Neuron (in vitro differentiated cells): ENCODE results near the genes AK9, METTL24 and SLC16A10.

DNA sequence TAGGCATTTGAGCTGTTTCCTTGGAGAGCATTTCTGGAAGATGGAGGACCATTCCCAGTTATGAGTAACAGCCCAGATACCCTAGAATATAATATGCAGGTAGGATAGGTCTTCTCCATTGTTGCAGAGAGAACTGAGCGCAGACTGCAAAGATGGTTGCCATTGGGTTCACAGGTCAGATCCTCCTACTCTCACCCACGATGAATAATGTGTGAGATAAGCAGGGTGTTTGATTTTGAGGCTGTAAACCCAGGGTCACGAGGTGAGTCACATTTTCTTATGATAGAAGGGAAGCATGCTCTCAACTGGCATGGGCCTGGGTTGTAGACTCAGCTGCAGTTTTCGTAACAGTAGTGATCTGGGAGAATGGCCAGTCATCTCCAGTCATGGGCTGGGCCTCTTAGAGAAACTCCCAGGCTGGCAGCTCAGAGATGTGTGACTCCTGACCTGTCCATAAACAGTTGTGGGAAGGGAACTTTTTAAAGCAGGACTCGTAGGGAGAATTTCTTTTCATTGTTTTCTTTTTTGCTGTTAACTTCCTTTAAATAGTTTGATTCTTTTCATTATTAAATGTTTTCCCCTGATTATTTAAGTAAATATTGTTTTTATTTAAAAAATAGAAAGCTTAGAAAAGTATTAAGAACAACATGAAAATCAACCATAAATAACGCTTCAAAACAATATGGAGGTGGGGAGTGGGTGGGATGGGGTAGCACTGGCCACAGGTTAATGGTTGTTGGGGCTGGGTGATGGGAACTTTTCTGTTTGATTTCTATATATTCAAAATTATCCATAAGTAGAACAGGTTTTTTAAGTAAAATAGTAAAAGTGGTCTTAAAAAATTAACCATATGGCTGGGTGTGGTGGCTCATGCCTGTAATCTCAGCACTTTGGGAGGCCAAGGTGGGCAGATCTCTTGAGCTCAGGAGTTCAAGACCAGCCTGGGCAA, 74.0 kb downstream of the CD164 start:
- PRO-cap = no peak

GRCh38 chr6:109318069-109318986, 63.9 kb downstream of the CD164 start:
- PRO-cap = no peak

GRCh38 chr6:109361907-109362529, 20.2 kb downstream of the CD164 start:
- PRO-cap = no peak

GRCh38 chr6:109441215-109441671, 719 bp downstream of the SMPD2 start:
- PRO-cap = no peak

DNA sequence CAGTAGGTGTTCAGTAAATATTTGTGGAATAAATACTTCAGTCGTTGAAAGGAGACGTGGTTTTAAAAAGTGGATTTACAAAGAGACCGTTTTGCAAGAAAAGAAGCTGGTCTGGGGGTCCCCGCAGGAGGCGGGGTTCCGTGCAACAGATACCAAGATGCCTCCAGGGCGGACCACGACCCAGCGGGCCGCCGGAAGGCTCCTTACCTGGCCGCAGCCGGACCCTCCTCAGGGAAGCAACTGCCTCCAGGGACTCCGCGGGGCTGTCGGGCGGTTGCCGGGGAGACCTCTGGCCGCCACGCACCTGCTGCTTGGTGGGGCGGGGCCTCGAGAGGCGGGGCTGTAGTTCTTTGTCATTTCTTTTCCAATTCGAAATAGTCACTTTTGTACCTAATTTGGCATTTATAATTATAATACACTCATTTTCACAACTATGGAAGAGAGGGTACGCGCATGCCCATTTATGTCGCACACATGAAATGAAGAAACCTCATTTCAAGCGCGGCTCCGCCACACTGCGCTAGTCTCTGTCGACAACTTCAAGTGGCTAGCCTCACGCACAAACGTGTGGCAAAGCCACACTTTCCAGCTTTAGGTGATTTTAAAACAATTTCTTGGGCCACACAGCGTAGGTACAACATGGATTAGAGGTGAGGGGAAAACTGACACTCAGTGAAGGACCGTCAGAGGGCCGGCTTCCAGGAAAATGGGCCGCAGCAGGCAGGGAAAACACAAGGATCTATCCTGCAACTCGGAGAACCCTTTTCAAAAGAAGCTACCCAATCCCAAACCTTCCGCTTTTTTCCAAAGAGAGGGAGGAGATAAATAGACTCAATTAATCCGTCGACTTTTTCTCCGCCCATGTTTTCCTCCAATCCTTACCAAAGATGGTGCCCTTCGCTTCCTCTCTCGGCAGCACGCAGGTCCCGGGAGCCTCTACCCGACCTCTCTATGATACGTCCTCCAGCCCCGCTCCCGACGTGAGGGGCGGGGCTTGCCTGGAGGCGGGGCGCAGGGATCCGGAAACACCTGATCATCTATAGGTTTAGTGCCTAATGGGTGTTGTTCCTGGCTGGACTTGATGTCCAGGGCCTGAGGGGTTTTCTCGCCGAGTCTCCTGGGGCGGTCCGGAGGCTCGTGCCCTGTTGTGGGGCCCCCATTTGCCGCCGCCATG, at the start of gene AK9:
TSS of gene AK9 (minus strand) at position 938 of the 1,174 bp plus-strand sequence.
- PRO-cap = bidirectional peak, plus-strand start at position 332 of the sequence, minus-strand start at position 242 of the sequence; bidirectional peak, plus-strand start at position 668 of the sequence, minus-strand start at position 545 of the sequence; bidirectional peak, plus-strand start at position 1,051 of the sequence, minus-strand start at position 889 of the sequence

DNA sequence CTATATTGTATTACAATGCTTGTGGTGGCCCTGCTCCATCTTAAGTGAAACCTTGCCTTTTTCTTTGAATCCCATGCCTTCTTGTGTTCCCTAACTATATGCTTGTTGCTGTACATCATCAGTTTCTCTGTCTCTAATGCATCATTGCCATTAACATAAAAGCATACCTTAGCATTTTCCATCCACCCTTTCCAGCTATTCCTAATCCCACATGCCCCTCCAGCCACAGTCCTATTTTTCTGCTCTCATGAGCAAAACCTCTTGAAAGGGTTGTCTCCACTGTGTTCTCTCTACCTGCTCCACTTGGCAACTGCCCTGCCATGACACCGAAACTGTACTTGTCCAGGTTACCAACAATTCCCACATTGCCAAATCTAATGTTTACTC, 80.6 kb downstream of the FIG4 start:
- PRO-cap = no peak

DNA sequence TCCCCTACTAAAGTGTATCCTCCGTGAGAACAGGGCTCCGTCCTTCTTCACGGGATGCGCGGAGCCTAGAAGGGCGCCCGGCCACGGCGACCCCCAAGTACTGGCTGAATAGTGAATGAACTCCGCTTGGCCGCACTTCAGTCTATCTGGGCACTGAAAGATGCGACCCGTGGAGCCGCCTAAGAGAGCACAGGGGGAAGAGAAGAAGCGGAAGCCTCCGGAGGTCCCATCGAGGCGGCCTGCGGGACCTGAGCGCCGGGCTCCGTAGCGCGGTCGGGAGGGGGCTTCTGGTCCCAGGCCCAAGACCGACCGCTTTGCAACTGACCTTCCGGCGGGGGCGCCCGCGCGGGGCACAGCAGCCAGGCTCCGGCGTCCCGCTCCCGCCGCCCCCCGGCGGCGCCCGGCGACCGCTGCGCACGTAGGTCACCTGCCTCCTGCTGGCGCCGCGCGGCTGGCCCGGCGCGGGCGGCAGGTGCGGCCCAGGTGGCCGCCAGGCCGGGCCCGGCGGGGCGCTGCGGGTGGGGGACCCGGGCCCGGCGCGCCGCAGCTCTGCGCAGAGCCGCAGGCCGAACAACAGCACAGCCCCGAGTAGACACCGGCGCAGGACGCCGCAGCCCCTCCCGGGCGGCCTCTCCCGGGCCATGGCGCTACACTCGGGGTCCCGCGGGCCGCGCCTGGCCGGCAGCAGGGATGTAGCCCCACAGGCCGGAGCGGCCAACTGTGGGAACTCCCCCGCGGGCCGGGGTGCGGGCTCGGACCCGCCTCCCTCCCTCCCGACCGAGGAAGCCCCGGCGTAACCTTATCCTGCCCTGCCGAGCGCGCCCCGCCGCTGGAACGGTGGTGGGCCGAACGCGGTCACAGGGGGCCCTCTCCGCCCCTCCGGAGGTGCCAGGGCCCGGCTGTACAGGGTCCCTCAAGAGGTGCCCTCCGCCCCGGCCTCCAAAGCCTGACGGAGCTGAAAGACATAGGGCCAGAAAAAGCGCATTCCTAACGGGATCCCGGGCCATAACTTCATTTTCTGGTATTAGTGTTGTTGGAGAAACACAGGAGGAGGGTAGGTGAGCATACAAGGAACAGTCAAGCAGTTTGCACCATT, at the start of gene METTL24:
TSS of gene METTL24 (minus strand) at position 720 of the 1,096 bp plus-strand sequence.
- PRO-cap = bidirectional peak, plus-strand start at position 182 of the sequence, minus-strand start at position 229 of the sequence; bidirectional peak, plus-strand start at position 582 of the sequence, minus-strand start at position 322 of the sequence; bidirectional peak, plus-strand start at position 858 of the sequence, minus-strand start at position 720 of the sequence

GRCh38 chr6:110491678-110492465, 15.5 kb upstream of the SLC22A16 start:
- PRO-cap = no peak

- PRO-cap = no peak
These were observed 152.7 kb upstream of the SLC22A16 start for GRCh38 chr6:110628978-110629565.

DNA sequence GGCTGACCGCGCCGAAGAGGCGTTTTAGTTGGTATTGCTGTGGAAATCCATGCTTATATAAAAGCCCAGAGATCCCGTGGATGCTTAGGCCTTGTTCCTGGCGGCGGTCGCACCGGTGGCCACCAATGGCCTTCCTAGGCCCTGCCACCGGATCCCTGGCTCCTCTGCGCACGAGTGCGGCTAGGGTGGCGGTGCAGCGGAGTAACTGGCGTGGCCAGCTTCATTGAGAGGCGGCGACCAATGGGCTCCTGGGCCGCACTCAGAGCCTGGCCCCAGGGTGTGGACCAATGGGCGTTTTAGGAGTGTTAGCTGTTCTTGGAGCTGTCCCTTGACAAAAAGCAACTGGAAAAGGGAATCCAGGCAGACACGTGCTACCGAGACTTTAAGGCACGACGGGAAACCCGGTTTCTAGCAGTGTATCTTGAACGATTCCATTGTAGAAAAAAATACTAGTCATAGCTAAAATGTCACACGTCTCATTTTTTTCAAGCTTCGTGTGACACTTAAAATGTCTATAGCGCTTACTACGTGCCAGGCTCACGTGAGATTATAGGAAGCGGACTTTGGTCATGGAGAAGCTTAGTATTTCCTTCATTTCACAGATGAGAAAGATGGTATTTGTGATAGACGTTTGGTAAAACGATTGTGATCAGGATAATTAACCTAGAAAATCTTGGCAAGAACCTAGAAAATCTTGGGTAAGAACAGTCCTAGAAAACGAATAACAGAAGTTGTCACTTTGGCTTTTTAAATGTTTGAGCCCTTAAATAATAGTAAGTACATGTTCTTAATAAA, 1.8 kb downstream of the AMD1 start:
- PRO-cap = bidirectional peak, plus-strand start at position 261 of the sequence, minus-strand start at position 176 of the sequence

GRCh38 chr6:110944420-110945167, 13.9 kb upstream of the GTF3C6 start:
- PRO-cap = no peak

- PRO-cap = no peak
These were observed 11.2 kb upstream of the SLC16A10 start for GRCh38 chr6:111075993-111076518.

- PRO-cap = bidirectional peak, plus-strand start at chr6:111087503, minus-strand start at chr6:111087338
These were observed at the start of gene SLC16A10 for GRCh38 chr6:111086924-111087929. SLC16A10 (plus strand) TSS chr6:111087503.

GRCh38 chr6:111373829-111374368, 109.1 kb downstream of the REV3L start:
- PRO-cap = no peak

- PRO-cap = no peak
These were observed 95.3 kb downstream of the REV3L start for GRCh38 chr6:111387442-111388381.

DNA sequence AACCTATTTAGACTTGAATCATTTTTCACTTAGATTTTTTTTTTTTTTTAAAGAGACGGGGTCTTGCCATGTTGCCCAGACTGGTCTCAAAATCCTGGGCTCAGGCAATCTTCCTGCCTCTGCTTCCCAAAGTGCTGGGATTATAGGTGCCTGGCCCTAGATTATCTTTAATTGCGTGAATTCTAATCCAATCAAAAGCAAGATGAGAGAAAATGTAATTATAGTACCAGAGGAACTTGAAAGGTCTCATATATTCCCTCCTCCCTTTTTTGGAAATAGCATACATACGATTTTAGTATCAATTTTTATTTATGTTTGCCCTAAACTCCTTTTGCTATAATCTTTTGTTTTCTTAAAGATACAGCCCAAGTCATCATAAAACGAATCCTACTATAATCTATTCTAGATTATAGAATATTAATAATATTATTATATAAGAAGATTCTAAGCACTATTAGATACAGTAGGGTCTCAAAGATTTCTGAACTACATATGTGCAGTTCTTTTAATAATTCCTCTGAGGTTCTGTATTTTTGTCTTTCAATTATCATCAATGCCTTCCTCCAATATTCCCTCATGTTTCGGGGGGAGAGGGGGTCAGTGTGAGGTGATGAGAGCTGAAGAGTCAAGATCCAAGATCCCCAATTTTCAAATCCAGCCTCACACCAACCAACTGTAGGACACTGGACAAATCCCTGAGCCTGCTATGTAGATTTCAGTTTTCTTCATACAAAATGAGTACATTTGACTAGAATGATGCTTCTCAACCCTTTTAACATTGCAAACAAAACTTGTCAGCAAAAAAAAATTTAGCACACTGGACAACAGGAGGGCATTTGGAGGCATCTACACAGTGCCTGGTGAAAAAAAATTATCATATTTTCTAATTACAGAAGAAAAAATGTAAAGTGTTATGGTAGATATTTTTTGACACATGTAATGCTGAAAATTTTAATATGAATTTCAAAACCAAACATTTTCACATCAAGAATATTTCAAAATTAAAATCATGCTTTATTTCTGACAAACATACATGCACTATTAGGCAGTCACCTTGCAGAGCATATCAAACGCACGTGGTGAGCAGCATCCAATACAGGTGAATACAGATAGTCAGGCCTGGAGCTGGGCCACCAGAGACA, 9.5 kb downstream of the REV3L start:
- PRO-cap = no peak

DNA sequence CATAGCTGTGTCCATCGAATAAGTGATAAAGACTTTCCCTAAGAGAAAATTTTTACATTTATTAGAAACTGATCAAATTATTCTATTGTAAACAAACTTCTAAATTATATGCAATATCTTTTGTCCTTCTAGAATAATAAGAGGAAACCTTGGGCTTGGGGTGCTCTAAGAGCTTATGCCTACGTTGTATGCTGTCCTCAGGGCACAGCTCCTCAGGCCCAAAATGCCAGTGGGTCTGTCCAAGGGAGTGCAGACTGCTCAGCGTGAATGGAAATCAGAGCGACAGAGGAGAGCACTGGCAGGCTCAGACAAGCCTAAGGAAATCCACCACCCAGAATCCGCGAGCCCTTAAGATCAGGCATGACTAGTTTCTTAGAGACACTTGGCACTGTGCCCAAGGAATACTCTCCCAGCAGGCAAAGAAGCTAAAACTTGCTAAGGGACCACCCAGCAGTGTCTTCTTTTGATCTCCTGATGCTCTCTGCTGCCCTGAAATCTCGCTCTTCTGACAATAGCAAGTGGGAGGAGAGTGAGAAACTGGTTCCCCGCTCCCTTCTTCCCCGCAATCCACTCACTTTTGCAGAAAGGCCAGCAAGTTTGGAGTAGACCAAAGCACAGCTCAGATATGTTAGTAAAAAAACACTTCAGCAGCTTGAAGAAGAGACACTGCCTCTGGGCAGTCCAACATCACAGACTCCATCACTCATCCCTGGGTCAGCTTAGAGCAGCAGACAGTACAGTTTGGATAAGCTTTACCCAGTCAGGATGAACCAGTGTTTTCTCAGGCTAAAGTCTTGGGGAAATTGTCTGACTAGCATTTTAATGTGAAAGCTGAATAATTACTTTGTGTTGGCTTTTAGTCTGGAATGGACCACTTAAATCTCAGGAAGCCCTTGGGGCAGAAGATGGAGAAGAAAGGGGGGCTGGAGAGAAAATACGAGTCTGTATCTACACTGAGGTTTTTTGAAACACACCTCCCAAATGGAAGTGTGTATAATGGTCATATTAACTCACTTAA, 32.4 kb downstream of the TRAF3IP2 start:
- PRO-cap = no peak

GRCh38 chr6:111589274-111590068, 16.2 kb downstream of the TRAF3IP2 start:
- PRO-cap = no peak

DNA sequence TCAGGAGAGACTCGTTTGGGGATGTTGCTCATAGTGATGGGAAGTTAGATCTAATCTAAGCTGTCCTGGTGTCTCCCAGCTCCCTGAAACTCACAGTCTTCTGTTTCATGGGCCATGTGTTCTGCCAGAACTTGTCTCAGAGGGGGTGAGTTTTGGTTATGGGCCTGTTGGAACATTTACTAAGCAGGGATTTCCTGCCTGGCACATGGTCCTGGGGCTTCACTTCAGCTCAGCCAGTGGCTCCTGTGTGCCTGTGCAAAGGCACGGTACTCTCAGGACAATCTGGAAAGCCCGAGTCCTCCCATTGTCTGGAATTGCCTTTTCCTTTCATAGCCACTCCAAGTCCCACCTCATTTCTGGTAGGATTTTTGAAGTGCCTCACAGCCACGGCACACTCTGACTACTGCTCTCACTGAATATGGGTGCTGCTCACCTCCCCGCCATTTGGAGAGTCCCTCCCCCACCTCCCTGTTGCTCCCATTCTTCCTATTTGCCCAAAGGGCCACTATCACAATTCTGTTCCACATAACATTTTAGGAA, 17.7 kb upstream of the TRAF3IP2 start:
- PRO-cap = no peak

DNA sequence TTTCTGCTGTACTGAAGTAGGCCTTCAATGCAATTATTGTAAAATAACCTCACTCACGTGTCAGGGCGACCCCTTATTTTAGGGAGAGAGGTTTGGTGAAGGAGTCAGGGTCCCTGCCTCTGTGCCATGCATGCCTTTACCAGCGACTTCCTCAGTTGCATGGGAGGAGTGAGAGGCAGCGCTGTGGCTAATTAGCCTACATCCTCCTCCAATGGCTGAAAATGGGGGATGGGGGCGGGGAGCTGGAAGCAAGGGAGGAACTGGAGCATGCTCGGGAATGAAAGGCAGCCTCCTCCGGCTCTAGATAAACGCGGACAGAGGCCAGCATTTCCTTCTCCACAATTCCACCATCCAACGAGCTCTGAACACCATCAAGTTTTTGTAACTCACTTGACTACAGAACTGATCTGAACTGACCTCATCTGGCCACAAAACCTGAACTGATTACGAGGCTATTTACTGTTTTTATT, 58.0 kb upstream of the TRAF3IP2 start:
- PRO-cap = no peak